Daoy (cell line): ENCODE measurements around the genes DEFB125 and TCF15.

GRCh38 chr20:87360-87922 is at the start of gene DEFB125:
TSS of gene DEFB125 (plus strand) at chr20:87672.
- RAMPAGE, long total RNA = no peak

DNA sequence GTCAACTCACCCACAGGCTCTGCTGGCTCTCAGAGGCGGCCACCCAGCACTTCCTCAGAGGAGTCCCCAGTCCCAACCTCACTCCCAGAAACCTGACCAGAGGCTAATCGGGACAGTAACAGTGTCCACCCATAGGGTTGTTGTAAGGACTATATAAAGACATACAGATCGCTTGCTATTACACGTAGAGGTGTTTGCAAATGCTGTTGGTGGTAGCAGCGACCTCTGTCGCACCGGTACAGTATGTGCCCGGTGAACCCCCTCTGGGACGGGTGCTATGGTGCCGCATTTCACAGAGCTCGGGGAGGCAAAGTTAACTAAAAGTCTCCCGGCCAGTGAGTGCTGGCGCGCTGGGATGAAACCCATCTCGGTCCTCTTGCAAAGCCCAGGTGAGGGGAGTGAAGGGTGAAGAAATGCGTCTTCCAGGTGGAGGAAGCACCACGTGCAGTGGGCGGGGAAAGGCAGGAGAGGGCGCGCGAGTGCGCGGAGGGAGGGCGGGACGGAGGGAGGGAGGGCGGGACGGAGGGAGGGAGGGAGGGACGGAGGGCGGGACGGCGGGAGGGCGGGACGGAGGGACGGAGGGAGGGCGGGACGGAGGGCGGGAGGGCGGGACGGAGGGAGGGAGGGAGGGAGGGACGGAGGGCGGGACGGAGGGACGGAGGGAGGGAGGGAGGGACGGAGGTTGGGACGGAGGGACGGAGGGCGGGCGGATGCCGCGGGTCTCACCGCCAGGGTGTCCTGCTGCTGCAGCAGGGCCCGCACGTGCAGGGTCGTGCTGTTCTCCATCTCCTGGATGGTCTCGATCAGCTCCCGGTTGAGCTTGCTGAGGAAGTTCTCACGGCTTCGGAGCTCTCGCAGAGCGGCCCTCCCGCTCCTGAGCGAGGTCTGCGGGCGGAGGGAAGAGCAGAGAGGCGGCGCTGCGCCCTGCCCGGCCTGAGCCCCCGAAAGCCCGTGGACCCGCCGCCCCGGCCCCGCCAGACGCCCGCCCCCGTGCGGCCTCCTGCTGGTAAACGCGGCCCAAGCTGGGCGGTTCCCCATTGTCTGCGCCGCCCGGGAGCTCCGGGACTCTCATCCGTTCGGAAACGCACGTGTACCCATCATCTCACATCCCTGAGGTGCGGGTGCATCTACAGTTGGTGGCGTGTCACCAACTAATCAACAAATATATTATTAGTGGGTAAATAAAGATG is 11.7 kb downstream of the C20orf96 start:
- RAMPAGE, long total RNA = no peak

DNA sequence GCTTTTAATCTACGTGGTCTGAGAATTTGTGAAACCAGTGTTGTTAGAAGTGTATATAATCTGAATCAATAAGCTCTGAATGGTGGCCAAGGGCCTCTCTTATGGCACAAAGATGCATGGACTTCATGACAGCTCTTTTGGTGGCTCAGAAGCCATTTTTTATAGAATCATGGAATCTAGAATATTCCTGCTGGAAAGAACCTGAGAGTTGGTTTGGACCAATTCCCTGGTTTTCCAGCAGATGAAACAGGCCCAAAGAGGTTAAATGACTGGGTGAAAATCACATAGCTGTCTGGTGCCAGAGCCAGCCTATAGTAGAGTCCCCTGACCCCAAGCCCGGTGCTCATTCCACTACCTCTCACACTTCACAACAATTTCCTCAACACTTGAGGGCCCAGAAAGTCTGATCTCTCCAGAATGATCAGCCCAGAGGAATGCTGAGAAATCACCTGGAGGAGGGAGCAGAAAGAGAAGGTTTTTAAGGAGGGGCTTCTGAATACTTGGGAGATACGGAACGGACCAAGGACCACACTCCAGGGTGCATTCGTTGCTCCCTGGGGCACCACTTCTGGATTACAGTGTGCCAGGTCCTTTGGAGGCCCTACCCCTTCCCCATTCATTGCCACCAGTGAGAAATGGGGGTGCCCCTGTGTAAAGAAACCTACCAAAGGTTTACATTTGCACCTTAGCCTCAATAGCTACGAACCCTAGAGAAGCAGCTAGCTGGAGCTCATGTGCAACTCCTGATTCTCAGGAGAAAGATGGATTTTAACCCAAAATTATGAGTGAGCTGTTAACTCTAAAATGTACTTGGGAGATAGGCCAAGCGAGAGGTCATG is 2.2 kb downstream of the ZCCHC3 start:
- RAMPAGE, long total RNA = no peak

DNA sequence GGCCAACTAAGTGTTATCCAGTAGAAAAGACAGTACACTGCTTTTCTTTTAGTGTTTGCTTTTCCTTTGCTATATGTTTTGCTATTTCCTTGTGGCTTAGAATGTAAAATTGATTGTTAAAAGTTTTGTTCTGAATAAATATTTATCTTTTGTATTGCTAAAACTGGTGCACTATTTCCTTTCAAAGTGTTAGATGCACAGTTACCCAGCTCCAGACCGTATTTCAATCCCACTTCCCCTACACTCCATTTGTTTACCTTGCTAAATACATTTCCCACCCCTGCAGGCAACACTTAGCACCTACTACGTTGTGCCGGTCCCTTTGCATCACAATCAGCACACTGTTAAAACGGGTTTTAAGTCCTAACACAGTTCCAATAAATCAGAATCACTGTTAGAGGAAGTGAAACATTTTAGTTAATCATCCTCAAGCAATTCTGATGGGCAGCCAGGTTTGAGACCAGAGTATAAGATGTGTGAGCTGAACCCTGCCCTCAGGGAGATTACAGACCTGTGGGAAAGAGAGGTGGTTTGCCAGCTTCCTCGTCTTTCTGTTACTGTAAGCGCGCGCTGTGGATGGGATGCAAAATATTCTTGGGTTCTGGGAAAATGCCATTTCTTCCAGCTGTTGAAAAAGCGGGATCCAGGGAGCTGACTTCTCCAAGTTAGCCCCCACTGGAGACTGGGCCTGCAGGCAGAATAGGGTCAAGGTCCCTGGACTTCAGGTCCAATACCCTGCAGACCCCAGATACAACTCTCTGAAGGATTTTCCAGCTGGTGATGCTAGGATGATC is 3.0 kb downstream of the ZCCHC3 start:
- RAMPAGE, long total RNA = no peak

- RAMPAGE, long total RNA = no peak
Measured at GRCh38 chr20:305214-305426, 7.8 kb downstream of the ZCCHC3 start.

DNA sequence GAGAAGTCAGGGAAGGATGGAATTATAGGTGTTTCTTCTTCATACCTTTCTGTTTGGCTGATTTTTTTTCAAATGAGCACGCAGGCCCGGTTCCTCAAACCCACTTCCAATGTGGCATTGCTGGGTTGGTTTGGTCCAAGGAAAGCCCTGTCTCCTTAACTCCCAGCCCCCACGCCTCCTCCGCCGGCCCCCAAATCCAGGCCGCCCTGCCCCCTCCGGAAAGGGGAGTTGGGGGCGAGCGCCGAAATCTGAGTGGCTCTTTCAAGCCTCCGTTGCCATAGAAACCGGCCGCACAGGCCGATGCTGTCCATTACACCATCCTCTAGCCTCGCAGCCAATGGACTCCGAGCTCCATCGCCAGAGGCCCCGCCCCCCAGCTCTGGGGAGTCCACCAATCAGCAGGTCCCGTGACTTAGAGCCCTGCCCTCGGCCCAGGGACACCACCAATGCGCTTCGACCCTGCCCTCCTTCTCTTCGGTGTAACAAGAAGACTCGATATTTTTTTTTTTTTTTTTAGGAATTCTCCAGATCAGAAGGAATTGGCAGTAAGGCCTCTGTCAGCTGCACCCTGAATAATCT is 12.9 kb downstream of the ZCCHC3 start:
- RAMPAGE, long total RNA = no peak

DNA sequence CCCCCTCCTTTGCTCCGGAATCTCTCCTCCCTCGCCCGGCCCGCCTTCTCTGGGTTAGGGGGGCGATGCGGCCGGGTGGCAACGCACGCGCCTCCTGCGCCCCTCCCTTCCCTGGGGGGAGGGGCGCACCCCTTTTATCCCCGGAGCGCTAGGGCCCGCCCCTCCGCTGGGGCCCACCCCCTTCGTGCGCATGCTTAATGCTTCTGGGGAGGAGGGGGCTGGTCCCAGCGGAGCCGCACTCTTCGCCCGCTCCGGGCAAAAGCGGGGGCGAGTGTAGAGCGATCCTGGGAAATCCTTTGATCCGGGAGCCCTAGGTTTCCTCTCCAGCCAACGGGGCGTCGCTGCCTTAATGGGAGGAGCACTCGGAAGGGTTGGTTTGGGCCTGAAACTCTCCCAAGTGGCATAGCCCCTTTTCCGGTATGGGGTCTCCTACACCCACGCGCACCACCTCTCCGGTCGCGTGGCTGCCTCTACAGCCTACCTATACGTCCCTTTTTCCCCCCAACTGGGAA is 1.9 kb downstream of the SOX12 start:
- RAMPAGE, long total RNA = no peak

GRCh38 chr20:370268-370661 is 10.3 kb upstream of the TRIB3 start:
- RAMPAGE, long total RNA = no peak

DNA sequence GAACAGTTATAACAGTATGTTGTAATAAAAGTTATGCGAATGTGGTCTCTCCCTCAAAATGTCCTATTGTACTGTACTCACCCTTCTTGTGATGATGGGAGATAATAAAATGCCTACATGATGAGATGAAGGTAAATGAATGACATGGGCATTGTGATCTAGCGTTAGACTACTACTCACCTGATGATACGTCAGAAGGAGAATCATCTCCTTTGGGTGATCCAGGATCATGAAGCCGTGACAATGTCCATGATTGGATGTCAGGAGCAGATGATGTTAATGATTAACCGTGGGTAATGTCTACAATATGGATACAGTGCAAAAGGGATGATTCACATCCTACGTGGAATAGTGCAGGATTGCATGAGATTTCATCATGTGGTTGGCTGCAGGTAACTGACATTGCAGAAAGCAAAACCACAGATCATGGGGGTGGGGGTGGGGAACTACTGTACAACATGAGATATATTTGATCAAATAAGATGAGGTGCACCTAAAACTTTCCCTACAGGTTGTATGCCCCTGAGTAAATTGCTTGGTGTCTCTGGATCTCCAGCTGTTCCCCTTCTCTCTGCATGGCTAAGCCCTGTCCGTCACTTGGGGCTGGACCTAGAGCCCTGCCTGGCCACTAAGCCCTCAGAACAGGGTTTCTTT is 6.2 kb upstream of the RBCK1 start:
- RAMPAGE, long total RNA = no peak

- RAMPAGE, long total RNA = no peak
Measured at GRCh38 chr20:428080-429249, 20.4 kb downstream of the RBCK1 start.

DNA sequence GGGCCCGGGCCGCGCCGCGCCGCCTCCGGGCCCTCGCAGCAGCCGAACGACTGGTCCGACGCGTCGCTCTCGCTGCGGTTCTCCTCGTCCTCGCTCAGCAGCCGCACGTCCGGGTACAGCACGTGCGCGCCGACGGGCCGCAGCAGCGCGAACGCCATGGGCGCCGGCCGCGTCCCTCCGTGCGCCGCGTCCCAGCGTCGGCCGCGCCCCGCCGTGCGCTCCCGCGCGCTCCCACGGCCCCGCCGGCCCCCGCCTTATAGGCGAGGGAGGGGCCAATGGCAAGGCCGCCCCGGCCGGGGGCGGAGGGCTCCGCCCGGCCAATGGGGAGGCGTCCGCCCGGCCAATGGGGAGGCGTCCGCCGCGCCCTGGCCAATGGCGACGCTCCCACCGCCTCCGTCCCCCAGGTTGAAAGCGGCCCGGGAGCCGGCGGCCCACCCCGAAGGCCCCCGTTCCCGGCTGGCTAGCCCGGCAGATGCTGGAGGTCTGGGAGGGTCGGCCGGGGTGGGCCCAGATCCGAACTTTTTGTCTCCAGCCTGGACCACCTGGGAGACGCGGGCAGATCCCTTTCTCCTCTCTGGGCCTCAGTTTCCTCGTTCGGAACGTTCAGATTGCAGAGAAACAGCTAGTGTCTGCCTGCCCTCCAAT is at the start of gene TCF15:
Gene TCF15, minus strand, starts transcription at position 230 of the 645 bp plus-strand sequence.
- RAMPAGE, long total RNA = no peak

- RAMPAGE, long total RNA = no peak
Measured at GRCh38 chr20:647896-648869, 4.8 kb downstream of the SRXN1 start.

DNA sequence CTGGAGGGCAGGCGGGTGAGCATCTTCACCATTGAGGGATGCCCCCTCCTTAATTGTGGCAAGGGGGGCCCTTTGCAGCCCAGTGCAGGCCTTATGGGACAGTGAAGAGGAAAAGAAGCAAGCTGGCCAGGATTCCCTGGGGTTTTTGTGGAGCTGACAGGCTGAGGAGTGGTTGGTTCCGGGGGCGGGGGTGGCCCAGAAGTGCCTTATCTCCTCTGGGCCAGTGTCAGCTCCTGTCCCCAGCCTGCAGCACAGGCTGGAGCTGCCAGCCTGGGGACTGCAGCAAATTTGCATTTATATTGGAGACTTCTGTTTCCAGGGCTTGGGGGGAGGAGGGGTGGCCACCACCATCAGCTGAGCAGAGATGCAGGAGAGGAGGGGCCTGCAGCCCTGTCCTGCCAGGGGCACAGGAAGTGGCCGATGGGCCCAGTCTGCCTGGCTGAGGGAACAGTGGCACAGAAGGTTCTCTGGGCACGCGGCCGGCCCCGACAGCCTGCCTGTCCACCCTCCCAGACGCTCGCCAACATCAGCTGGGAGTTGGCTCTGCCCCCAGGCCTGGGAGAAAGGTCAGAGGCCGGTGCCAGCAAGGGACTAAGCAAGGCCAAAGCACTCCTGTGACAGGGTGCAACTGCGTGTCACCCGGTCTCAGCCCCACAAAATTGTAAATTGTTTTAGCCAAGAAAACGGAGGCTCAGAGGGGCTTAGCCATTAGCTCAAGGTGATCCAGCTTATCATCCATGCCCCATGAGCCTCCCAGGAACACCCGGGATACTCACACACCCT is 24.3 kb upstream of the SCRT2 start:
- RAMPAGE, long total RNA = no peak

GRCh38 chr20:727817-728908 is 40.1 kb downstream of the SLC52A3 start:
- RAMPAGE, long total RNA = no peak

- RAMPAGE, long total RNA = no peak
Measured at GRCh38 chr20:843831-844197, 10.3 kb downstream of the FAM110A start.

DNA sequence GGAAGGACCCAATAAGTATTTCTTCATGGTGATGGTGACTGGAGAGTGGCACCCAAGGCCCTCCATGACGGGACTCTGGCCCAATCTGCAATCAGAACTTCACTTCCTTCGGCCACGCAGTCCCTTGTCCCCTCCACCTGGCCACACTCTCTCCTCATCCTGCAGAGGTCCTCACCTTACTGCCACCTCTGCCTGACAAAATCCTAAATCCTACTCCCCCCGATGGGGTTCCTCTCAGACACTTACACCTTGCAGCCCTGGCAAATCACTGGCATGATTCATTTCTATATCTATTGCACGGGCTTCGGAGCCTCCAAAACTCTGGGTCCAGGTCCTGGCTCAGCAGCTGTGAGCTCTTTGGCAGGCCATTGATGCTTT is 5.4 kb downstream of the RSPO4 start:
- RAMPAGE, long total RNA = no peak

DNA sequence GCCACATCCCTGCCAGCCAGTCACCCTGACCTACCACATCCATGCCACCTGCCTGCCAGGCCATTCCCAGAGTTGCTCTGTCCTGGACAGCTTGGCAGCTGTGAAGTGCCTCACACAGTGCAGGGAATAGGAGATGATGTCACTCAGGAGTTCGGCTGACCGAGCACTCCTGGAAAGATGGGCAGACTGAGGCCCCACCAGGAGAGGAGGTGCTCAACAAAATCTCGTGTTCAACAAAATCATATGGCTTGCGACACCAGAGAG is 12.5 kb upstream of the PSMF1 start:
- RAMPAGE, long total RNA = no peak

GRCh38 chr20:1322544-1323328 is 6.2 kb downstream of the SDCBP2 start:
- RAMPAGE, long total RNA = no peak

DNA sequence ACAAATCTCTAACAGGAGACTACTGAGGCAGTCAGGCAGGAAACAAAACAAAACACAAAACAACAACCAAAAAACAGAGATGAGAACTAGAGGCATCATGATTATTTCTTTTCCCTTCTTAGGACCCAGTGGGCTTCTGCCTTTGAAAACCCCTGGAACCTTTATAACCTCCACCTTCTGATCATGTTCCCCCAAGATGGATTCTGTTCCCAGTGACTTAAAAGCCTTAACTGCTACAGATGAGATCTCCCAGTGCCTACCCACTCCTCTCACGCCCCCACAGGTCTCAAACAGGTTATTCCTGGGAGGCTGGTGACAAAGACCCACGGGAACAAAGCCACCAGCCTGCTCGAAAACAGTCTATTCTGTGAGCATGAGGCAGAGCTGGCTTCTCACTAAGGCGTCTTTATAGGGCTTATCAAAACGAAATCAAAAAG is 2.4 kb downstream of the FKBP1A start:
- RAMPAGE, long total RNA = no peak

DNA sequence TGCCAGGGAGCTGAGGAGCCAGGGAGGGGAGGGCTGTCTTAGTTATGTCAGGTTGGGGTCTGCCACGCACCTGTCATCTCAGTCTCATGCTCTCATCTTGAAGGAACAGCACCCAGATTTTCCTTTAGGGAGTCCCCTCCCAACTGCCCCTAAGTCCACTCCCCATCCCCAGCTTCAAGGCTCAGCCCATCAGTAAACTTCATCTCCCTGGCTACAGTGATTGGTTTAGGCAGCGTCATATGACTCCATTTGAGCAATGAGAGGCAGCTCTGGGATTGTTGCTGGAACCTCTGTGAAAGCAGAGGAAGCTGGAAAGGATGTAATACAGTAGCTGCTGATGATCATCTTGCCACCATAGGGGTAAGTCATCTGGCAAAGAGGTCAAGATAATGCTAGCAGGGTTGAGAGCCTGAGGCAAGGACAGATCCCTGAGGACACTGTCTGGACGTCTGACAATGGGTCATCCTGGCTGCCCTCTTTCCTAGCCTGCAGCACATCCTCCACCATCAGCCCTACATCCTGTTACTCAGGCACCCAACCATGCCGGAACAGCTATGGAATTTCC is 25.4 kb upstream of the FKBP1A start:
- RAMPAGE, long total RNA = no peak